ENCODE data around the genes SLC43A3, SMTNL1, GLYATL2 and FAM111A.

DNA sequence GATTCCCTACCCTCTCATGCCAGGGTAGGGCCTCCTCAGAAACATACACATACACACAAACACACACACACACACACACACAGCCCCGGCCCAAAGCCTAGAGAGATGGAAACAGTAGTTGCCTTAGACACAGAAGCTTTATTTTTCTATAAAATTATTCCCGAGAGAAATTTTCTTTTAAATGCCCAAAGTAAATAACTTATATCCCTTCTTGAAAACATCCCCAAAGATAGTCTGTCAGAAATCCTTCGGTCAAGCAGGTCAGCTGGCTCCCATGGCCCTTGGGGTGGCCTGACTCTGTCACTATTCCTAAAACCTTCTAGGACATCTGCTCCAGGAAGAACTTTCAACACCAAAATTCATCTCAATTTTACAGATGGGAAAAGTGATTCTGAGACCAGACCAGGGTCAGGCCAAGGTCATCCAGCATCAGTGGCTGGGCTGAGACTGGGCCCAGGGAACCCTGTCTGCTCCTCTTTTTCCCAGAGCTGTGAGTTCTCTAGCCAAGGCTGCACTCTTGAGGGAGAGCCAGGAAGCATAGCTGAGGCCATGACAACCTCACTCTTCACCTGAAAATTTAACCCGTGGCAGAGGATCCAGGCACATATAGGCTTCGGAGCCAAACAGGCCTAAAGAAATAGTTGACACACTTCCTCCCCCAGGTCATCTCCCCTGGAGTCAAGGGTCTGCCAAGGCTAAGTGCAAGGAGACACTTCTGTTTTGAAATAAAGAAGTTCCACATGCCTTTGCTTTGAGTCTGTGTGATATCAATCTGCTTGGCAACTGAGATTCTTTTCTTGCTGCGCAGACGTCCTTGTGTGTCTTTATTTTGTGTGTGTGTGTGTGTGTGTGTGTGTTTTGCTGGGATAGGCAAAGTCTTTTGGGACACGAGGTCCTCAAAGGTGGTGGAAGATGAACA lies 16.6 kb upstream of the PRG2 start:
- PRO-cap: no peak
- CAGE, long polyA plus RNA: no peak

- PRO-cap: no peak
- CAGE, long polyA plus RNA: no peak
Measured at GRCh38 chr11:57424398-57425739, 2.1 kb downstream of the SLC43A3 start.

DNA sequence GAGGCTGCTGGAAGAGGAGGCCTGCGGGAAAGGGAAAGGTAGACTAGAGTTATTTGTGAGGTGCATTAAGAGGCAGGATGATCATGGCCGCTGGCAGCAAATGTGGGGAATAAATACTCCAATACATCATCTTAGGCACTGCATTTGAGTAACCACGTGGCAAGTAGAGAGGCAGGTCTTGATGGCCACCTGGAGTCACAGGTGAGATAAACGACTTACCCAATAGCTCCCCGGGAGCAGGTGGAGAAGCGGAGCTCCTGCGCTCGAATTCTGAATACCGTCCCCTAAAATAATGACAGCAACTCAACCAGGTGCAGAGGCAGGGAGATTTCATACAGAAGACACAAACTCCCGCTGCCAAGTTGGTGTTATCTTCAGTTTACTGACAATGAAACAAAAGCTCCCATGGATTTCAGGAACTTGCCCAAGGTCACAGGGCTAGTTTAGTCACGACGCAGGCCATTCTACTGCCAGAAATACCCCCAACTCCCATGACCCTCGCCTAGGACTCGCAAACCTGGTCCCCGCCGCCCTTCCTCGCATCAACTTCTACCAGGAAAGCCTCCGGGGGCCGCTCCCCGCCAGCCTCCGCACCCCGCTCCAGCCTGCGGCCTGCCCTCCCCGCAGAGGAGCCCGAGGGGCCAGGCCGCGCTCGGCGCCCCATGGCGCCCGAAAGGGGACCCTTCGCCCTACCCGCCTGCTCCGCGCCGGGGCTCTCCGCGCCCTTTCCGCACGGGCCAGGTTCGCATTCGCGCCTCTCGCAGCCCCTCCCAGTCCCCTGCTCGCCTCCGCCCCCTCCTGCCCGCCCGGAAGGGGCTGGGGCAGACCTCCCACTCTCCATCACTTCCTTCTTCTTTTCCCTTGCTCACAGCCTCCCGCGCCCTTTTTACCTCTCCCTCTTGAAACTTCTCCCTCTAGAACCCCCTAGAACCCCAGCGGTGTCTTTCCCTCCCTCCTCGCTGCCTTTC lies at the start of gene SLC43A3:
Gene SLC43A3, minus strand, starts transcription at position 753 of the 968 bp plus-strand sequence.
- PRO-cap: bidirectional peak, plus-strand start at position 851 of the sequence, minus-strand start at position 718 of the sequence
- CAGE, long polyA plus RNA: no peak

DNA sequence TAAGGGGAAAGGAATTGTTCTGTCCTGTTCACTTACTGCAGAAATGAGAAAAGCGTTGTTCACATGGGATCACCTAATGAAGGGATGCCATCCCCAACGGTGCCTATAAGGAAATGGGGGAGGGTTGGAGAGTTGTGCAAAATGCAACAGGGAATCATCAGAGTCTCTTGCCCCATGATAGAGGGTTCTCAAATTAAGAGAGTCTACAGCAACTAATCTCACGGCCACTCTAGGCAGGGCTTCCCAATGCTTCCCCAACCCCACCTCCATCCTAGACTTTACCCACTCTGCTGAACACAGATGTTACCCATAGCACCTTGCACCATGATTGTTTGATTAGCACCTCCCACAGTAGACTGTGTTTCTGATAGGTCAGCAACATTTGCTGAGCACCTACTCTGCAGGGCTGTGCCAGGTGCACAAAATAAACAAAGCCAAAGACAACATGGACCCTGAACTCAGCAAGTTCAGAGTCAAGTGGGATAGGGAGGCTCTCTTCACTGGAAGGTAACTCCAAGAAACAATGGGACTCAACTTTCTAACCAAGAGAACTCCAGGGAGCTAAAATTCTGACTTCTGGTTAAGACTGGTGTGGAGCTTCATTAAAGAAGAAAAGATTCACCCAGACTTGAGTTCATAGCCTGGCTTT lies 6.9 kb upstream of the RTN4RL2 start:
- PRO-cap: no peak
- CAGE, long polyA plus RNA: no peak

DNA sequence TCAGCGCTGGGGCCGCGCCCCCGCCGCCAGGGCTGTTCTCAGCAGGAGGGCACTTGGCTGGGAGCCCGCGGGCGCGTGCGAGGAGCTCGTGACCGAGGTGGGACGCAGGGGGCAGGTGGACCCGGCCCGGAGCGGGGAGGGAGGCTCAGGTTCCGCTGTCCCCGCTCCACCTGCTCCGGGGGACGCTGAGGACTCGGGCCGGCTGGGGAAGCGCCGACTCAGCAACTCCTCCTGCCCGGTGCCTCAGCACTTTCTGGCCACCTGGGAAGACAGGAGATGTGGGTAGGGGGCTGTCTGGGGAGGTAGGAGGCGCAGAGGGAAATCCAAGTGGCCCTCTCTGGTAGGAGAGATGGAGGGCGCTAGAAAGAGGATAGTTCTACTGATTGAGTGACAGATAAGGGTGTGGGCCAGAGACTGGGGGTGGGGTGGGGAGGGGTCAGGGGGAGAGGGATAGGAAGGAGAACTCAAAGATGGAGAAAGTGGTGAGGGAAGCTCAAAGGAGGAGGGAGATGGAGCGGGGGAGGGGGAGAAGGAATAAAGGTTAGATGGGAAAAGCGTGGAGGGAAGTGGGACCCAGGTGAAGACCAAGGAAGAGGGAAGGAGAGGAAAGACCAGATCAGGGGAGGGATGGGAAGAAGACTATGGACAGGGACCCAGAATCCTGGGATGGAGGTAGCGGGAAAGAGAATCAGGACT lies 839 bp downstream of the RTN4RL2 start:
- PRO-cap: no peak
- CAGE, long polyA plus RNA: no peak

GRCh38 chr11:57485608-57486189 lies 25.4 kb downstream of the RTN4RL2 start:
- PRO-cap: no peak
- CAGE, long polyA plus RNA: no peak

DNA sequence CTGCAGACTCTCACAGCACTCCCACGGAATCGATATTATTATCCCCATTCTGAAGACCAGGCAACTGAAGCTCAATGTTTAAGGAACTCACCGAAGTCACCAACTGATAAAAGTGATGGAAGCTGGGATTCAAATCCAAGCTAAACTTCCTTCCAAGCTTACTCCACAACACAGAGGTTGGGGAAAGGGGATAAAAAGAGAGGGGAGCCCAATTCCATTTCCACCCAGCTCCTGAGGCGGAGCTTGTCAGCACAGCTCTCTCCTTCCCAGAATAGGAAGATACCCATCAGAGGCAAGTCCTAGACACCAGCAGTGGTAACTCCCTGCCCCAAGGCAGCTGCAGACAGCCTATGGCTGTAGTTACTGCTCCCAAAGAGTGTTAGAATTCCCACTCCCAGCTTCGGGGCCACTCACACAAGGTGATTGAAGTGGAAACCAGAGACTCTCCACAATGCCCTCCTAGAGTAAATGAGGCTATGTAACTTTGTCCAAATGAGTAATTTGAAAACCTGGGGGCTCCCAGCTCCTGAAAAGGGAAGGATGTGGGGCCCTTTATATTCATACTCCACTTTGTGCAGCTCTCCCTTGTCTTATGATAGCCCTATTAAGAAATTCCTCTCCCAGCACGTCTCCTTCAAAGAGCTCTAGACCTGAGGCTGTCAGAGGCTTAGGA lies 2.3 kb downstream of the SLC43A1 start:
- PRO-cap: no peak
- CAGE, long polyA plus RNA: no peak

DNA sequence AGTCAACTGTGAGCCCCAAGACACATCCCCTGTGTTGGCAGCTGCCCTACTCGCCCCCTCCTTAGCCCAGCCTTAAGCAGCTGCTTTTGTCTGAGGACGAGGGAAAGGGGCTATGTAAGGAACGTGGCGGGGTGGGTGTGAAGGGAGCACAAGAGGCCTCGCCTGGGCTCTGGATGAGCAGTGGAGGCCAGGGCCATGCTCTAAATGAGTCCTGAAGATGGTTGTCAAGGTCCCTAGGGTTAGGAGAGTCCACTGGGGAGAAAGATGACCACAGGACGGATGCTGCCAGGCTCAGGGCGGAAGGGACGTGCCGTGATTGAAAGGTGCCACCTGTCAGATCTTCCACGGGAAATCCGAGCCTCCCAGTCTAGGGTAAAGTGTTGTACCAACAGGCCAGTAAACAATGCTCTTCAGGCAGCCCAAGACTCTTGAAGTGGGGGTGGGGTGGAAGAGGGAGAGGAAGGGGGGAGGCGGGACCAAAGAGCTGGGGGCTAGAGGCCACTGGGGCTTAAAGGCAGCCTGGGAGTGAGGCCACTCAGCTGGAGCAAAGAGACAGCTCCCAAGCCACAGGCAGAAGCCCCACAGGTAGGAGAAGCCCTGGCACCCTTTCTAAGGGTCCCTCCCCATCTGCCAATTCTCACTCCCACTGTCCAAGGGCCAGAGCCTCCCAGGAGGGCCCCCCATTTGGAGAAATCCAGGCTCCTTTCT lies at the start of gene SMTNL1:
Gene SMTNL1, plus strand, starts transcription at position 538 of the 708 bp plus-strand sequence.
- PRO-cap: no peak
- CAGE, long polyA plus RNA: no peak

GRCh38 chr11:57648124-57648768 lies 1.5 kb downstream of the YPEL4 start:
- PRO-cap: no peak
- CAGE, long polyA plus RNA: no peak

DNA sequence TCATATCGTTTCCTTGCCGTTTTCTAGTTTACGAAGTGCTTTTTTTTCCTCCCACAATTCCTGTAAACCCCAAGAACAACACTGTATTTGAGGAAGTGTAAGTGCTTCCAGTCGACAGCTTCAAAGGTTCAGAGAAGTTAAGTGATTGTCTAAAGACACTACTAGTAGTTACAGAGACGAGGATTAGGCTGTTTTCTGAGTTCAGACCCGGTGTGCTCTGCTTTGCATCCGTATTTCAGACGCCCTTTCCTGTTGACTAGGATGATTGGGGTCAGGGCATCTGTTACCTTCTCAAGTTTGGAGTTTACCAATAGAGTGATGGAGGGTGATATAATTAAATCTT lies 428 bp downstream of the CLP1 start:
- PRO-cap: bidirectional peak, plus-strand start at position 159 of the sequence, minus-strand start at position 143 of the sequence; bidirectional peak, plus-strand start at position 187 of the sequence, minus-strand start at position 197 of the sequence
- CAGE, long polyA plus RNA: no peak

- PRO-cap: no peak
- CAGE, long polyA plus RNA: no peak
Measured at GRCh38 chr11:57820986-57821578, 59.5 kb downstream of the CTNND1 start.

DNA sequence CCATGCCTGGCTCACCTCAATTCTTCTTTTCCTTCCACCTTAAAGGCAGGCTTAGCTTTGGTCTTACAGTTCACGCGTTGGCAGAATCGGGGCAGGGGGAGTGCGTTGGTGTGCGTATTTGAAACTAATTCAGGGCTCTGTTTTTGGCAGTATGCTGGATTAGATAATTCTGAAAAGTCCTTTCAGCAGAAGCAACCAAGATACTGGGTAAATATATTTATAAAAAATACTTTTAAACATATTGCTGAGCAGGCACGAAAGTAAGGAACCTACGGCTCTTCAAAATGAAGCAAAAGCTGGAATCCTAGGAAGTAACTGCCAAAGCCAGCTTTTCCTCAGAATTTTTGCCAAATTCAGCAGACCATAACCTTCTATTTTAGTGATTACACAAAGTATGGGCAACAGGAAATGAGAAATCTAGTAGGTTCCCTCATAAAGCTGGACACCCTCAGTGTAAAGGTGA lies 60.6 kb downstream of the CTNND1 start:
- PRO-cap: no peak
- CAGE, long polyA plus RNA: no peak

- PRO-cap: no peak
- CAGE, long polyA plus RNA: no peak
Measured at GRCh38 chr11:57822586-57823734, 61.4 kb downstream of the CTNND1 start.

DNA sequence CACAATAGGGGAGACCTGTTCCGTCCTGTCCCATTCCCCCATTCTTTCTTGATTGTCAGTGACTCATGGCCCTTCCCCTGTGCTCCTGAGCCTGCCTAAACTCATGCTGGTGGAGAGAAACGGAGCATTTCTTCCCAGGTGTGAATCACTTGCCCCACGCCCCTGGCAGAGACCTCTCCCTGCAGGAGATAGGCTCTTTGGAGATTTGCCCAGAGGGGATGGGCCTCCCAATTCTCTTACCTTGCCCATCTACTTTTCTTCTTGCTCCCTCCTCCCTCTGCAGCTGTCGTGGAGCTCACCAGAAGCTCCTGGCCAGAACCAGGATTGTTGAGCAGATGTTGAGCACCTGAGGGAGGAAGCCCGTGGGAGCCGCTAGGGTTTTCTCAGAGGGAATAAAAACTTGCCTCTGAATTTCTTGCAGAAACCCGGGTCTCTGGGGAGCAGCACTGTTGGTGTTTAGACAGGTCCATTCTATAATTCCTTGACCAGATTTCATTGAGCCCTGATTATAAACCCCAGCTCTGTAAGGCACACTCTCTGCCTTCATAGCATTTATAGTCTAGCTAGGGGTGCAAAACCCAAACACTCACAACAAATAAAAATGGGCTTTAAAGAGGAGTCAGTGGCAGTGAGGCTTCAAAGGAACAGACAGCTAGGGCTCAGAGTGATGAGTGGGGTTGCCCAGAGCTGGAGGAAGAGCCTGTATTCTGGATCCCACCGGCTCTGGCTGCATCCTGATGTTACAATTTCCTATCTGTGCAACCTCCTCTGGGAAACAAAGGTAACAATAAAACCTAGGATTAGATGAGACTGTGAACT lies 121.7 kb upstream of the OR9Q1 start:
- PRO-cap: no peak
- CAGE, long polyA plus RNA: no peak

GRCh38 chr11:58525377-58525602 lies 17.4 kb upstream of the OR5B21 start:
- PRO-cap: bidirectional peak, plus-strand start at chr11:58525493, minus-strand start at chr11:58525460
- CAGE, long polyA plus RNA: no peak

GRCh38 chr11:58730454-58730836 lies 1.3 kb downstream of the GLYAT start:
- PRO-cap: no peak
- CAGE, long polyA plus RNA: no peak

GRCh38 chr11:58844604-58844808 lies at the start of gene GLYATL2:
Gene GLYATL2 (minus strand): TSS chr11:58844704.
- PRO-cap: no peak
- CAGE, long polyA plus RNA: no peak

- PRO-cap: no peak
- CAGE, long polyA plus RNA: no peak
Measured at GRCh38 chr11:58939953-58940530, 754 bp downstream of the GLYATL1 start.

DNA sequence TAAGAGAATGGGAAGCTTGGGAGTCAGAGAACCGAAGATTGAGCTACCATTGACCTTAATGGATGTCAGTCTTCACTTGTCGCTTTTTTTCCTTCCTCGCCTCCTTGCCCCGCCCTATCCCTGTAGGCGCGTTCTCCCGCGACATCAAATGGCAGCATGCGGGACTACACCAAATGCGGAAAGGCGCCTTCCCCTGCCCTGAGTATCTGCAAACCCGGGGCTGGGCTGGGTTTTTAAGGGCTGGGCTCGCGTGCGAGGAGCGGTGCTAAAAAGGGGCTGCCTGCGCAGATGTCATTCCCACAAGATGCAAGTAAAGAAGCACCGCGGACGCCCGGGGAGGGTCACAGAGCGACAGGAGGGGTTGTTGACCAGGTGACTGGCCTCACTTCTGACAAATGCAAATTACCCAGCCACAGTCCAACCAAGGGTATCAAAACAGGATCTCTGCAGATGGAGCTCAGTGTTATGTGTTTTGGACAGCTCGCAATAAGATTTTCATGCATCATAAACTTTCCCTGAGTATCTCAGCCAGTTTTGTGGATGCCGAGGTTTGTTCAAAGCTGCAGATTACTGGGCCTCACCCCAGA lies 4.7 kb upstream of the FAM111B start:
- PRO-cap: bidirectional peak, plus-strand start at position 460 of the sequence, minus-strand start at position 208 of the sequence
- CAGE, long polyA plus RNA: start-site peak on the minus strand centred at position 179 of the sequence, 259 bp wide, 365 and 472 reads in 2 replicates

DNA sequence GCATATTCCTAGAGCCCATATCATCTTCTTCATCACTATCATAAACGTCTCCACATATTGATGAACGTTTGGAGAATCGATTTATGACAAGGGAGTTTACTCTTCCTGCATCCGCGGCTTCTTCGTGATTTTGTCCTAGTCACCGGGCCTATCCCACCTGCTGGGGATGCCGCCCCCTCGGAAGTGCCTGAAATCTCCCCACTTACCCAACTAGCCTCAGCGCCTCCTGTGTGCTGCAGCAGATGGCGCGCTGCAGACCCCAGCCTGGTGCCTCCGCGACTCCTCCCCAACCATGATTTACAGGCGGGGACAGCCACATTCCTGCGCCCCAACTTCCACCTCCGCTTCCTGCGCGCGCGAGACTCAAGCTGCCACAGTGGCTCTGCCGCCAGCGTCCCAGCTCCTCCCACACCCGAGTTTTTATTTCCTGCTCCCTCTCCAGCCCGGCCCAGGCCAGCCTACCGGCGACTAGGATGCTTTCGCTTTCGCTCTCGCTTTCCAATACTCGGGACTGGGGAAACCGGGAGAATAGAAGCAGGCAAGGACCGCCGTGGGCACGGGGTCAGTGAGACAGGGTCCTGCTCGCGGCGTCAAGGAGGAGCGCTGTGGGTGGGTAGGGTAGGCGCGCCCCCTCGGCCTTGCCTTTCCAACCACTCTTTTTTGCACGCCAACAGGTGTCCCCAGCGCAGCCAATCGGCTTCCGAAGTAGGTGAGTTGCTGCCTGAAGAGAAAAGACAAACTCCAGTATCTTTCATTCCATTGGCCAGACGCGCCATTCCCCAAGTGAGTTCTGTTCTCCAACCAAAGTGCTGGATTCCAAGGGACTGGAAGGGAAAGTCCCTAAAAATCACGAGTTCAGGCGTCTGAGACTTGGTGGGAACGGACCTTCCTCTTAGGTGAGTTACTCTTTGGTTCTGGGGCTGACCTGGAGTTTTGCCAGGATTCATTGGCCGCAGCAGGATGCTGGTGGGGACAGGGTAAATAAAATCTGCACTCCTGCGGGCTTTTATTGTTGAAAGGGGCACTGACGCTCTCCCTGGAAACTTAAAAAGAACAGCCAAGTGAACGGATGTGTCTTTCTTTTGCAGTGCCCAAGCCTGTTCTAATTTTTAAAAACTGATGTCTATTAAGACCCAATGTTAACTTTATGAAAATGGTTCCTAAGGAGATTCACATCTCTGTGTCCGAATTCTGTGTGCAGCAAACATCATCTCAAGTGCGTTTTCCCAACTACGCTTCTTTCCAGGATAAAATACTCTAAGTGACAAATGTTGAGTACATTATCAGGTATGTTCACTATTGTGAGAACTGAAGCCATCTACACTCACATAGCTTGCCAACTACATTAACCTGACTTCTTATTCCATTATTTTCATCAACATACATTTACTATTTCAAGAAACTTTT lies at the start of gene FAM111A:
Gene FAM111A, plus strand, starts transcription at position 448 of the 1,407 bp plus-strand sequence.
- PRO-cap: bidirectional peak, plus-strand start at position 231 of the sequence, minus-strand start at position 294 of the sequence
- CAGE, long polyA plus RNA: no peak

Measured in B cell (primary cell).